Heart left ventricle (tissue), 7 donors: ENCODE measurements around a stretch of chr2.

- PRO-cap, 6 experiments = no peak in any of the 6 experiments
- RAMPAGE, long total RNA, 2 experiments = no peak in any of the 2 experiments
- RRBS = no CpG with 5 or more reads among the region's 10 CpGs
Measured at GRCh38 chr2:38020-38605, 8.2 kb downstream of the FAM110C start.

GRCh38 chr2:545609-546153 is 131.5 kb downstream of the TMEM18 start:
- PRO-cap, 6 experiments = no peak in any of the 6 experiments
- RAMPAGE, long total RNA, 2 experiments = no peak in any of the 2 experiments
- RRBS = no CpG with 5 or more reads among the region's 16 CpGs

DNA sequence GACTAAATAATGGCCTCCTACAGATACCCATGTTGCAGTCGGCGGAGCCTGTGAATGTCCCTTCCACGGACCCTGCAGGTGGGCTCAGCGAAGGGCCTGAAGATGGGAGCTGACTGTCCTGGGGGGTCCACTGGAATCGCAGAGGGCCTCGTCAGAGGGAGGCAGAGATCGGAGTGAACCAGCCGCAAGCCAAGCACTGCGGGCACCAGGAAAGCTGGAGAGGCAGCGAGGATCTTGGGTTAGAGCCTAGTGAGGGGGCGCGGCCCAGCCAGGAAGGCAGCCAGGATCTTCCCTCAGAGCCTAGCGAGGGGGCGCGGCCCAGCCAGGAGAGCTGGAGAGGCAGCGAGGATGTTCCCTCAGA is 62.5 kb upstream of the TMEM18 start:
- PRO-cap, 6 experiments = no peak in any of the 6 experiments
- RAMPAGE, long total RNA, 2 experiments = no peak in any of the 2 experiments
- RRBS = no CpG with 5 or more reads among the region's 16 CpGs

DNA sequence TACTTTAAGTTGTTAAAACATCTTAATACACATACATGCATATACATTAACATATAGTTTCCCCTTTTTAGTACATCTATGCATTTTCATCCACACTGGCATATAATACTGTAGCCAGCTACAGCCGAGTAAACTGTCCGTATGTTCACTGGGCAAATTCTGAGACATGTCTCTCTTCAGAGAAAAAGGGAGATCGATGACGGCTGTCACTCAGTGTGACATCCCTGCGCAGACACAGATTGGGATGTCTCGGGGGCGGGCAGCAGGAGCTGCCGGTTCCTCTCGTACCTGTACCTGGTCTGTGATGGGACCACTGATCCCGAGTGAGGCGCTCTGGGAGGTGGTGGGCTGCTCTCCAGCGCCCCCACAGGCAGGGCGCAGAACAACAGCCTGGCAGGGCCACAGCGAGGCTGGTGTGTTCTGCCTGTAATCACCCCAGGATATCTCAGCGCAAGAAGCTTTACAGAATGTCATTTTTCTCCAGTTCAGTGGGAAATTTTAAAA is 189.6 kb downstream of the SNTG2 start:
- PRO-cap, 6 experiments = no peak in any of the 6 experiments
- RAMPAGE, long total RNA, 2 experiments = no peak in any of the 2 experiments
- RRBS = no CpG with 5 or more reads among the region's 15 CpGs

- PRO-cap, 6 experiments = peak in 1 of 6 experiments; most common minus-strand start chr2:1153985 (in 1)
- RAMPAGE, long total RNA, 2 experiments = no peak in any of the 2 experiments
- RRBS = no CpG with 5 or more reads among the region's 12 CpGs
Measured at GRCh38 chr2:1153688-1154303, 203.1 kb downstream of the SNTG2 start.

DNA sequence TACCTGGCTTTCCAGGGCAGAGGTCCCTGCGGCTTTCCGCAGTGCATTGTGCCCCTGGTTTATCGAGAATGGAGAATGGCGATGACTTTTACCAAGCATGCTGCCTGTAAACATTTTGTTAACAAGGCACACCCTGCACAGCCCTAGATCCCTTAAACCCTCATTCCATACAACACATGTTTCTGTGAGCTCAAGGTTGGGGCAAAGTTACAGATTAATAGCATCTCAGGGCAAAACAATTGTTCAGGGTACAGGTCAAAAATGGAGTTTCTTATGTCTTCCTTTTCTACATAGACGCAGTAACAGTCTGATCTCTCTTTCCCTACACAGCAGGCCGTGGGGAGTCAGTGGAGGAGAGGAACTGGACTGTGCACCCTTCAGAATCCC is 147.7 kb downstream of the TPO start:
- PRO-cap, 6 experiments = no peak in any of the 6 experiments
- RAMPAGE, long total RNA, 2 experiments = no peak in any of the 2 experiments
- RRBS = no CpG with 5 or more reads among the region's 6 CpGs

GRCh38 chr2:1590521-1591211 is 153.6 kb downstream of the PXDN start:
- PRO-cap, 6 experiments = peak in 1 of 6 experiments; most common plus-strand start chr2:1590767 (in 1); most common minus-strand start chr2:1590644 (in 1)
- RAMPAGE, long total RNA, 2 experiments = no peak in any of the 2 experiments
- RRBS = 9% methylated on average over 5 of the region's 12 CpGs

- PRO-cap, 6 experiments = no peak in any of the 6 experiments
- RAMPAGE, long total RNA, 2 experiments = no peak in any of the 2 experiments
- RRBS = 96% methylated on average over 12 of the region's 106 CpGs
Measured at GRCh38 chr2:1648421-1649875, 95.4 kb downstream of the PXDN start.

DNA sequence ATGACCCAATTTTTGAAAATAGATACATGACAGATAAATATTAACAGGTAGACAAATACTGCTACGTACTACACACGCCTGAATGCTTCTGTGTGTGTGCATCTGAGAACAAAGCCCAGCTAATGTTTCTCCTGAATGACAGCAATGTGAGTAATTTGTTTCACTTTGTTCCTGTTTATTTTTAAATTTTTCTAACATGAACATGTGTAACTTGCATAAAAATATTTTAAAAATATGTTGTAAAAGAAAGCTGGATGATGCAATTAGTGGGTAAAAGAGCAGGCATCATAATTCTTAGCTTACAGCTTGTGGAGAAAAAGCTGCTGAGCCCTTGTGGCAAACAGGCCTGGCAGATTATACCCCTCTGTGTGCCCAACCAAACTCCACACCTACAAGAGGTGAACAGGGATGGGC is 14.3 kb downstream of the PXDN start:
- PRO-cap, 6 experiments = peak in 1 of 6 experiments; most common plus-strand start position 302 of the sequence (in 1); most common minus-strand start position 84 of the sequence (in 1)
- RAMPAGE, long total RNA, 2 experiments = no peak in any of the 2 experiments
- RRBS = no CpG with 5 or more reads among the region's 2 CpGs

DNA sequence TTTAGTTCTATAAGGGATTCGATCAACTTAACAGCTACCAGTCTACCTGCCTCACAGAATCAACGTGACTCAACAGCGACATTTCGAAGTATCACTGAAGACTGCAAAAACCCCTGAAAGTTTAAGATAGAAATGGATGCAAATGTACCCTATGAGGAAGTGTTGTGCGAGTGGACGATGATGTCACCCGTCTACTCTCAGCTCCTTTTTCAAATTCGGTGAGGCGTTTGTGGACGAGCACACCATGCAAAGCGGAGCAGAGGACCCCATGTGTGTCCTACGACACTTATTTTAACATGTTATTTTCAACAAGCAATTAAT is 2.1 kb downstream of the PXDN start:
- PRO-cap, 6 experiments = peak in 1 of 6 experiments; most common plus-strand start position 212 of the sequence (in 1)
- RAMPAGE, long total RNA, 2 experiments = no peak in any of the 2 experiments
- RRBS = no CpG with 5 or more reads among the region's 12 CpGs

- PRO-cap, 6 experiments = peak in 2 of 6 experiments; most common plus-strand start chr2:1745117 (in 1); most common minus-strand start chr2:1745118 (in 1)
- RAMPAGE, long total RNA, 2 experiments = no peak in any of the 2 experiments
- RRBS = 6% methylated on average over 6 of the region's 24 CpGs
Measured at GRCh38 chr2:1745076-1745823, 935 bp upstream of the PXDN start.

GRCh38 chr2:1842744-1843219 is 98.5 kb upstream of the PXDN start:
- PRO-cap, 6 experiments = no peak in any of the 6 experiments
- RAMPAGE, long total RNA, 2 experiments = no peak in any of the 2 experiments
- RRBS = no CpG with 5 or more reads among the region's 36 CpGs

DNA sequence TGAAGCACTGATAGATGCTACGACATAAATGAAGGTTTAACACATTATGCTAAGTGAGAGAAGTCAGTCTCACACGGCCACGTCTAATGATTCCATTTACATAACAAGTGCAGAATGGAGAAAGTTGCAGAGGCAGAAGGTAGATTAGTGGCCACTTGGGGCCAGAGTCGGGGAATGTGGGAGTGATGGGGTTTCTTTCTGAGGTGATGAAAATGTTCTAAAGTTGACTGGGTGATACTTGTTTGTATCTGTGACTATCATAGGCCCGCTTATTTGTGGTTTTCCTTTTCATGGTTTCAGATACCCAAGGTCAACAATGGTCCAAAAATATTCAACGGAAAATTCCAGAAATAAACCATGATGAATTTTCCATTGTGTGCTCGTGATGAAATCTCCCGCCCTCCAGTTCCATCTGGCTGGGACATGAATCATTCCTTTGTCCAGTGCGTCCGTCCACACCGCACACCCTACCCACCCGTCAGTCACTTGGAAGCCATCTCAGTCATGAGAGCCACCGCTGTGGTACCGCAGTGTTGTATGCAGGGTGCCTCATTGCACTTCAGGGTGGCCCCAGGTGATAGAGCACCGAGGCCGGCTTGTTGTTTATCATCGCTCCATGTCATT is 268.1 kb upstream of the PXDN start:
- PRO-cap, 6 experiments = peak in 4 of 6 experiments; most common plus-strand start position 478 of the sequence (in 4); most common minus-strand start position 275 of the sequence (in 2)
- RAMPAGE, long total RNA, 2 experiments = no peak in any of the 2 experiments
- RRBS = no CpG with 5 or more reads among the region's 17 CpGs

GRCh38 chr2:2507444-2507871 is 176.4 kb upstream of the MYT1L start:
- PRO-cap, 6 experiments = no peak in any of the 6 experiments
- RAMPAGE, long total RNA, 2 experiments = no peak in any of the 2 experiments
- RRBS = 92% methylated on average over 1 of the region's 17 CpGs

DNA sequence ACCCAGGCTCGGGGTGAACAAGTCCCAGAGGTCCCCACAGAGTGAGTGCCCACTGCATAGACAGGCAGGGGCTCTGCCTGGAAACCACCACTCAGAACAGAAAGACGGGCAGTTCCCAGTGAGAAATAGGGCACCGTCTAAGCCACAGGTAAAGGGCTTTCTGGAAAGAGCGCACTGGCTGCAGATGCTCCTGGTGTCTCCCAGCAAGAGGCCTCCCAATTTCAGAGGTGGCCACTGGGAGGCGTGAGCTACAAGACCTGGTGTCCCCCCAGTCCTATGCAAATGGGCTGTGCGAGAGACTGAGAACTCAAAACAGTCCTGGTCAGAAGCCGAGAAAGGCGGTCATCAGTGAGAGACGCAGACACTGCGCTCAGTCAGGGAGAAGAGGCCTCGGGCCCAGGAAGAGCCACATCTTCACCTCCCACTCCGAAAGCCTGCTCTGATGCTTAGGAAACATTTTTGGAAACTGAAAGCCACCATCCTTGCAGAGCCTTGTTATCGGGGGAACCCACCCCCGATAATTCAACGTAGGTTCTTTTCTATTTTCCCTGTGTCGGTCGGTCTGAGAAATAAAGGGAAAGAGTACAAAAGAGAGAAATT is 179.5 kb downstream of the EIPR1 start:
- PRO-cap, 6 experiments = no peak in any of the 6 experiments
- RAMPAGE, long total RNA, 2 experiments = no peak in any of the 2 experiments
- RRBS = no CpG with 5 or more reads among the region's 17 CpGs

DNA sequence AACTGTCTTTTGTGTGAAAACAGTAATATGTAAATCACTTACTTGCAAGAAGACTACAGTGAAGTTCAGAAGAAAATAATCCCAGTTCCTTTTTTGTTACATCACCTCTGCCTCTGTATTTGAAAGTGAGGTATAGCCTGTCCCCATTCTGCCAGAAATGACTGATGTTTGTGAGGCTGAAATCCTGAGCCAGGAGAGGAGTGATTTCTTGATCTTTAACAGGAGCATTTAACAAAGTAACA is 24.2 kb downstream of the TRAPPC12 start:
- PRO-cap, 6 experiments = no peak in any of the 6 experiments
- RAMPAGE, long total RNA, 2 experiments = no peak in any of the 2 experiments

- PRO-cap, 6 experiments = peak in 6 of 6 experiments; most common plus-strand start chr2:3460444 (in 6); most common minus-strand start chr2:3460989 (in 4)
- RAMPAGE, long total RNA, 2 experiments = start-site peak on the minus strand in 1 of 2 experiments, at chr2:3460319-3460363 at its widest, 10 reads per replicate
- RRBS = no CpG with 5 or more reads among the region's 28 CpGs
Measured at GRCh38 chr2:3460035-3461150, 58.9 kb downstream of the ADI1 start.

GRCh38 chr2:3461982-3462547 is 57.3 kb downstream of the ADI1 start:
- PRO-cap, 6 experiments = no peak in any of the 6 experiments
- RAMPAGE, long total RNA, 2 experiments = no peak in any of the 2 experiments
- RRBS = no CpG with 5 or more reads among the region's 7 CpGs

- PRO-cap, 6 experiments = no peak in any of the 6 experiments
- RAMPAGE, long total RNA, 2 experiments = no peak in any of the 2 experiments
- RRBS = 71% methylated on average over 1 of the region's 6 CpGs
Measured at GRCh38 chr2:3480675-3481021, 38.7 kb downstream of the ADI1 start.

GRCh38 chr2:3483061-3484081 is 36.0 kb downstream of the ADI1 start:
- PRO-cap, 6 experiments = peak in 4 of 6 experiments; most common plus-strand start chr2:3483449 (in 1); most common minus-strand start chr2:3483253 (in 4)
- RAMPAGE, long total RNA, 2 experiments = no peak in any of the 2 experiments
- RRBS = 74% methylated on average over 6 of the region's 38 CpGs